Rectum (tissue), 1 donor: ENCODE measurements around a stretch of chr7.

GRCh38 chr7:882118-882616 is 5.8 kb downstream of the GET4 start:
- PRO-cap, result no peak

- PRO-cap, result no peak
These were observed 16.5 kb downstream of the GET4 start for GRCh38 chr7:892520-893613.

DNA sequence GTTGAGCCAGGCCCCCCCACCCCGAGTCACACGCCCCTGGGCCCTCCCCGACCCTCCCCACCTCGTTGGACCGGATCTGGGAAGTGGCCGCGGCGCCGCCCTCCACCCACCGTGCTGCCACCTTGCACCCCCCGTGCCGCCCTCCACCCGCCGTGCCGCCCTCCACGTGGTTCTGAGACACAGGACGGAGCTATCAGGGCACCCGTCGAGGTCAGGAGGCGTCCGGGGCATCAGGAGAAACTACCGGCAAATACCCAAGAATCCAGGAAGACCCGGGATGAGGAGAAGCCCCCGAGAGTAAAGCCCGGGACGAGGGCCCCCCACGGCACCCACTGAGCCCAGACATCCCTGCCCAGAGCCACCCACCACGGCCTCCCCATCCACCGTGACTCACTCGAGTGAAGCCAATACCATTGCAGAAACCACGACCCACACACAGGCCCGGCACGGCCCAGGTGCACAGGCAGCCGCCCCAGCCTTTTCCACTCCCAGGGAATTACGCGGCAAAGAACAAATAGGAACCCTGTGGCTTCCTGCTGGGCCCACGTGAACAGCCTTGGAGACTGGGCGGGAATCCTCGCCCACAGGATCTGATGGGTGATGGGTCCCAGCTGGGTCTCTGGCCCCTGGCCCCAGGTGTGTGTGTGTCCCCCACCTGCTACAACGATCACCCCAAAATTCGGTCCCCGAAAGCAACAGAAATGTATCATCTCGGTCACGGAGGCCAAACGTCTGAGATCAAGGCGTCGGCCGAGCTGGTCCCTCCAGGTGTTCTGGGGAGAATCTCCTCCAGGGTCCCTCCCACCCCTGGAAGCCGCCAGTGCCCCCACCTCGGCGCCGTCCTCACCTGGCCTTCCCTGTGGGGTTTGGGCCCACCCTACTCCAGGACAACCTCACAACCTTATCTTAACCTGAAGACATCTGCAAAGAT is 33.8 kb downstream of the ADAP1 start:
- PRO-cap, result bidirectional peak, plus-strand start at position 68 of the sequence, minus-strand start outside the sequence; bidirectional peak, plus-strand start at position 586 of the sequence, minus-strand start at position 487 of the sequence

DNA sequence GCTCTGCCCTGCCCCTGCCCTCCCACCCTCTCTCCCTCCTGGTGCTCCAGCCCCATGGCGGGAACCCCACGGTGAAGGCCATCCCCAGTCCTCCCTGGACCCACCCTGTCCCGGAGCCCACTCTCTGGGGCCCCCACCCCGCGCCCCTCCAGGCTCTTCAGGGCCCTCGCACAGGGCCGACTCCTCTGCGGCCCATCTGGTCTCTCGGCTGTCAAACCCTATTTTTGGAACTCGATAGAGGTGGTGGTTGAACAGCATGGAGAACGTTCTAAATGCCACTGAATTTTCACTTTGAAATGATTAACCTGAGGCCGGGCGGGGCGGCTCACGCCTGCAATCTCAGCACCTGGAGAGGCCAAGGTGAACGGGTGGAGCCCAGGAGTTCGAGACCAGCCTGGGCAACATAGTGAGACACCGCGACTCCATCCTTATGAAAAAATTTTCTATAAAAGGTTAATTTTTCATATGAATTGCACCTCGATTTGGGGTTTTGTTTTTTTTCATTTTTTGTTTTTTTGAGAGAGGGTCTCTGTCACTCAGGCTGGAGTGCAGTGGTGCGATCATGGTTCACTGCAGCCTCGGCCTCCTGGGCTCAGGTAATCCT is 7.8 kb downstream of the ADAP1 start:
- PRO-cap, result bidirectional peak, plus-strand start at position 363 of the sequence, minus-strand start at position 270 of the sequence

DNA sequence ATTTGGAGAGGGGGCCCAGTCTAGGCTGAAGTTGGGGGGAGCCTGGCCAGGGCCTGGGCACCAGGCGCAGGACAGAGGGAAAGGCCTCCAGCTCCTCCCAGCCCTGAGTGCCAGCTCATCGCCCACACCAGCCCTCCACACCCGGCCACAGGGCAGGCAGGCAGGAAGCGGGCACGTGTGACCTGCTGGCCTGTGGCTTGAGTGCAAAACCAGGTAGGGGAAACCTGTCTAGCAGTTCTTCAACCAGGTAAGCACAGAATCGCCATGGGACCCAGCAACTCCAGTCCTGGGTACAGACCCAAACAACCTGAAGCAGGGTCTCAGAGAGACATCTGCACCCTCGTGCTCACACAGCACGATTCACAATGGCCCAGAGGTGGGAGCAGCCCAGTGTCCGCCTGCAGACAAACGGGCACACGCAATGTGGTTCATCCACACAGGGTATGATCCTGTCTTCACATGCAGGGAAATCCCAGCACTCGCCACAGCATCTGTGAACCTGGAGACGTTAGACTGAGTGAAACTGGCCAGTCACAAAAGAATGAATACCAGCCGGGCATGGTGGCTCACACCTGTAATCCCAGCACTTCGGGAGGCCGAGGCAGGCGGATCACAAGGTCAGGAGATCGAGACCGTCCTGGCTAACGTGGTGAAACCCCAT is 4.7 kb downstream of the ADAP1 start:
- PRO-cap, result unidirectional peak, minus-strand start at position 105 of the sequence

DNA sequence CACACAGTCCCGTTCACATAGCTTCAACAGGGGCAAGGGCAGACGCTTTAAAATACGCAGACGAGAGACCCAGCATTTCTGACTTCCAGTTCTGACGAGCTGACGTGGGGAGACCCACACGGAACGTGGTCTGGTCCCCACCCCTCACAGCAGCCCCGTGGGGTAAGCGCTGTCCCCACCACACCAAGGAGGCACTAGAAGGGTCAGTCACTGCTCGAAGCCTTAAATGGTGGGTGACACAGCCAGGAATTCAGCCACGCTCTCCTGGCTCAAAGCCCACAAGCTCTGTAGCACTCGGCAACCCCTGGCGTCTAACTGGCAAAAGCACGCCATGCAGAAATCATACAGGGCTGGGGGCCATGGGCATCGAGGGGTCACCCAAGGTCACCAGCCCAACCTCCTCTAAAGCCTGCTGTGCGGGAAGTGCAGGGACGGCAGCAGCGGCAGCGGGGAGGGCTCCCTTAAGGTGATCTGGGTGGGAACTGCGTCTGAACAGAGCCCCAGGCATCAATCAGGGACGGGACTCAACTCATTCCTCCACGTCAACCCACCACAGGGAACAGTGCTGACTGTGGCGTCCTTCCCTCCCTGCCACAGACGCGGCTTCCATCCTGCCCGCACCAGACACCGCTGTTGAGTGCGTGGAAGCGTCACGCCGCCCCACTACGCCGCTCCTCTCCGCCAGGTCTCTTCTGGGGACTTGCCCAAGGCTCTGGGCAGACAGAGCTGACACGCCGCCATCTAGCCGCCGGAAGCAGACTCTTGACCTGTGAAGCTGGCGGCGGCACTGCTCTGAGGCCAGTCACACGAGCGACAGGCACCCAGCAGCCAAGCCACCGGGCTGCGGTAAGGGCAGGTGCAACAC is 7.8 kb downstream of the GPER1 start:
- PRO-cap, result no peak

GRCh38 chr7:1103399-1103761 is 15.5 kb downstream of the GPER1 start:
- PRO-cap, result no peak

- PRO-cap, result no peak
These were observed 14.3 kb downstream of the C7orf50 start for GRCh38 chr7:1123541-1124291.

DNA sequence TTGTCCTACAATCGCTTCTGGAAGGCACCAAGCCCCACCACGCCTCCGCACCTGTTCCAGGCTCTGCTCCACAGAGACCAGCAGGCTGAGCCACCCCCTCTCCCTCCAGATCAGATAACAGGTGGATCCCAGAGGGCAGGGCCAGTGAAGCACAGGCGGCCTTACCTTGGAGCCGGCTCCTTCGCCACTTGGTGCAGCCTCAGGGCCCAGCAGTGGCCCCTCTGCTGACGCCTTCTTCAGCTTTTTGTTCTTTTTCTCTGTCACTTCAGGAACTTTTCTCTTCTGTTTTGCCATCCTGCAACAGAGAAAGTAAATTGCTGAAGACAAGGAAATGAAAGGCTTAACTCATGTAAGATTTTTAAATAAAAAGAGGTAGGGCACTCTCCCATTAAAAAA is 11.0 kb downstream of the C7orf50 start:
- PRO-cap, result no peak

GRCh38 chr7:1210744-1211680 is 21.7 kb upstream of the UNCX start:
- PRO-cap, result unidirectional peak, plus-strand start at chr7:1211411

- PRO-cap, result no peak
These were observed 12.7 kb downstream of the MICALL2 start for GRCh38 chr7:1446503-1447007.

GRCh38 chr7:1447008-1447445 is 12.2 kb downstream of the MICALL2 start:
- PRO-cap, result no peak

DNA sequence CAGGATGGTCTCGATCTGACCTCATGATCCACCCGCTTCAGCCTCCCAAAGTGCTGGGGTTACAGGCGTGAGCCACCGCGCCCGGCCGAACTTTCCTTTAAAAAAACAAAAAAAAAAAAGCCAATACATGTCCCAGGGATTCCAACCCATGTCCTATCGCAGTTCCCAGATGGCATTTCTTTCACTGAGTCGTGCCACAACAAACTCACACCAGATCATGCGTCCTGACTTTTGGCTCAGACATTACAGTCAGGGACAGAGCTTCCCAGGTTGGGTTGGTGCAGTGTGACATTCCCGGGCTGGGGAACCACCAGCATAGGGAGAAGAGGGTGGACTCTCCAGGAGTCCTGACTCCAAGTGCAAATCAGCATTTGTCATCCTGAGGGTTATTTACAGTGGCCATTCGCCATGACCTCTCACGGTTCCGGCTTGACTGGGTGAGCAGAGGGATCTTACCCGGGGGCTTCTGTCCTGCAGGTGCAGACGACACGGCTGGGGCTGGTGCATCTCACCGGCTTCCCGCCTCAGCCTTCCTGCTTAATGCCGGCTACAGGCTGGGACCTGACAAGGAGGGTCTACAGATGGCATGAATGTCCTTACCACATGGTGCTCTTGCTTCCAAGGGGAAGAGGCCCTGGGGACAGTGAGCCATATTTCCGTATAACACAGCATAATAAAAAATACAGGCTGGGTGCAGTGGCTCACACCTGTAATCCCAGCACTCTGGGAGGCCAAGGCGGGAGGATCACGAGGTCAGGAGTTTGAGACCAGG is 12.4 kb upstream of the INTS1 start:
- PRO-cap, result no peak

DNA sequence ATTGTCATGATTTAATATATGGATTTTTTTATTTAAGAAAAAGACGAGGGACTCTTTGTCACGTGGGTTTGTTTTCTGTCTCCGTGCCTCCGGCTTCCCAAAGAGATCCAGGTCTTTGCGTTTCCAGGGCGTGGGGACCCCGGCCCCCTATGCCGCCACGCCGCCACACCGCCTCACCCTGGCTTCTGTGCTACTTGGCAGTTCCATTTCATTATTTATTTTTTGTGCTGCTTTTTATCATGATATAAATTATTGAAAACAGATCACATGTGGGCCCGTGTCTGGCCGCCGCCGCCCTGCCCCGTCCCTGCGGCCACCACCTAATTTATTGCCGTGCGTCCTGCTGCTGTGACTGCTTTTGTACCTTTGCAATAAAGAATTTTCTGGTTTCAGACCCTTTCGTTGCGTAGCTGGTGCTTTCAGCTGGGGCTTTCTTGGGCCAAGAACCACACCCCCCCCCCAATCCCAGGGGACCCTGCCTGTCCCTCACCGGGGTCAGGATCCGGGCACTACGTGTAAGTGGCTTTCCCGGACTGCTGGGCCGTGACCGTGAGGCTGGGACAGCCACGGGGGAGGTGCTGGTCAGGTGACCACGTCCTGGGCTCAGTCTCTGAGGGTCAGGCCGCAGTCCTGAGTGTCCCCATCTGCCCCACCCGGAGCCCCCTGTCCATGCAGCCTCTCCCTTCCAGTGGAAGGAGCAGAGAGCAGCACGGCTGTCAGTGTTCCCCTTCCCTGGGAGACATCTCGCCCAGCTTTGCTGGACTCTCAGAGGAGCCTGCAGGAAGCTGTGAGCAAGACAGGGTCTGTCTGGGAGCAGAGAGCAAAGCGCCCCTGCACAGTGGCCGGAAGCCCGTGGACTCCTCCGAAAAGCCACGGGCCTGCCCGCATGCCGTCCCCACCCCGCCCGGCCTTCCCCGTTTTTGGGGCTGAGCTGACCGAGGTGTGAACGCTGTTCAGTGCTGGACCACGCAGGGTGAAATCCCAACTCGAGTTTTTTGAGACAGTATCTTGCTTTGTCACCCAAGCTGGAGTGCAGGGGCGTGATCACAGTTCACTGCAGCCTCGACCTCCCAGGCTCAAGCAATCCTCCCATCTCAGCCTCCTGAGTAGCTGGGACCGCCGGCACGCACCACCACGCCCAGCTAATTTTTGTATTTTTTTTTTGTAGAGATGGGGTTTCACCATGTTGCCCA is 12.5 kb downstream of the MAFK start:
- PRO-cap, result no peak

- PRO-cap, result no peak
These were observed 9.3 kb downstream of the TMEM184A start for GRCh38 chr7:1546628-1547145.

GRCh38 chr7:1549166-1549736 is 6.8 kb downstream of the TMEM184A start:
- PRO-cap, result no peak

DNA sequence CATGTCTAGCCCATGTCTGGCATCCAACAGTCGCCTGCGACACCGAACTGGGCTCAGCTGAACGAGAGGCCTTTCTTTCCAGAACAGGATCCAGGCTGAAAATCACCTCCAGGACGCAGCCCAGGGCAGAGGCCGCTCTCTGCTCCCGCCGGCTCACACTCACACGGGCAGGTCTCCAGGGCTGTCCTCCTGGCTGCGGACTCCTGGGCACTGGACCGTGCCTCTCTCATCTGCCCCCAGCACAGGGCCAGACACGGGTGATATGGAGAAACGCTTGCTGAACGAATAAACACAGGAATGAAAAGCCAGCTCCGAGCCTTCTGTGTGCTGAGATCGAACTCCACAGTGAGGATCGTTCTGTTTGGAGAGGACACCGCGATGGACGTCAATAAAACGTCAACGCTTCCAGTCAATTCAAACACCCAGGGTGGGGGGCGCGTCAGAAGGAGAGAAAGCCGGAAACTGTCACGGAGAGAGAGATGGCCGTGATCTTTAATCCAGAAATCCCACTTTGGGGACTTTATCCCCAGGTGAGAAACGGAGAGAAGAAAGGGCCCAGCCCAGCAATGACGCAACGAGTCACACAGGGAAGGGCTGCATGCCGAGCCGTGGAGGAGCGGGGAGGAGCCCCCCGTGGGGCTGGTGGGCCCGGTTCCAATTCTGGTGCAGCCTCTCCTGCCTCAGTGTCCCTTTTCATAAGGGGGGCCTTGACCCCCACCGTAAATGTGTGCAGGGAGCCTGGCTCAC is 202.6 kb downstream of the ELFN1 start:
- PRO-cap, result no peak

DNA sequence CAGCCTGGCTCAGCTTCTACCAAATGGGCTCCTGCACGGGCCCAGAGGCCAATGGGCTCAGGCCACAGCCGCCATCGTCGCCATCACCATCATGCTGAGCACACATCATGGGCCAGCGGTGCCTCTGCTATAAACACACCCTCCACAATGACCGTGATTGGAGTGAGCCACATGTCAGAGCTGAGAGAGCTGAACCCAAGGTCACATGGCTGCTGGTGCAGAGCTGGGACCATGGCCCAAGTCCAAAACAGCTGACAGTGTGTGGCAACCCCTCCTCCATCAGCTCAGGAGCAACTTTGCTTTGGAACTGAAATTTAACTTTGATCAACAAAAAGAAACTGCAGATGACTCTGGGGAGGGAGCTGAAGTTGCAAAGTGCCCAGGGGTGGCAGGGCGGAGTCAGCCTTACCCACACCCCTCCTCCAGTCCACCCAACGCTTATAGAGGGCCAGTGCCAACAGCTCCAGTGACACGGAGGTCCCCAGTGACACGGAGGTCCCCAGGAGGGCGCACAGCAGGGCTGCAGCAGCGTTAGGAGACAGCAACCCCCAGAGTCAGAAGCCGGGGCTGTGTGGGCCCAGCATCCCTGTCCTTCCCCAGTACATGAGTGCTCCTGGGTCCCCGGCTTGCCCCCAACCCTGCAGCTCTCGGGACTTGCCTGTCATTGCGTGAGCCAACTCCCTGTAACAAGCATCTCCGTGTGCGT is 249.6 kb downstream of the ELFN1 start:
- PRO-cap, result bidirectional peak, plus-strand start at position 343 of the sequence, minus-strand start at position 149 of the sequence; unidirectional peak, plus-strand start at position 487 of the sequence

- PRO-cap, result no peak
These were observed 254.0 kb downstream of the ELFN1 start for GRCh38 chr7:1924136-1924484.

GRCh38 chr7:1944331-1944622 is 274.2 kb downstream of the ELFN1 start:
- PRO-cap, result unidirectional peak, plus-strand start at chr7:1944398